Hair follicle dermal papilla cell (primary cell): ENCODE results near the gene TRAF5.

DNA sequence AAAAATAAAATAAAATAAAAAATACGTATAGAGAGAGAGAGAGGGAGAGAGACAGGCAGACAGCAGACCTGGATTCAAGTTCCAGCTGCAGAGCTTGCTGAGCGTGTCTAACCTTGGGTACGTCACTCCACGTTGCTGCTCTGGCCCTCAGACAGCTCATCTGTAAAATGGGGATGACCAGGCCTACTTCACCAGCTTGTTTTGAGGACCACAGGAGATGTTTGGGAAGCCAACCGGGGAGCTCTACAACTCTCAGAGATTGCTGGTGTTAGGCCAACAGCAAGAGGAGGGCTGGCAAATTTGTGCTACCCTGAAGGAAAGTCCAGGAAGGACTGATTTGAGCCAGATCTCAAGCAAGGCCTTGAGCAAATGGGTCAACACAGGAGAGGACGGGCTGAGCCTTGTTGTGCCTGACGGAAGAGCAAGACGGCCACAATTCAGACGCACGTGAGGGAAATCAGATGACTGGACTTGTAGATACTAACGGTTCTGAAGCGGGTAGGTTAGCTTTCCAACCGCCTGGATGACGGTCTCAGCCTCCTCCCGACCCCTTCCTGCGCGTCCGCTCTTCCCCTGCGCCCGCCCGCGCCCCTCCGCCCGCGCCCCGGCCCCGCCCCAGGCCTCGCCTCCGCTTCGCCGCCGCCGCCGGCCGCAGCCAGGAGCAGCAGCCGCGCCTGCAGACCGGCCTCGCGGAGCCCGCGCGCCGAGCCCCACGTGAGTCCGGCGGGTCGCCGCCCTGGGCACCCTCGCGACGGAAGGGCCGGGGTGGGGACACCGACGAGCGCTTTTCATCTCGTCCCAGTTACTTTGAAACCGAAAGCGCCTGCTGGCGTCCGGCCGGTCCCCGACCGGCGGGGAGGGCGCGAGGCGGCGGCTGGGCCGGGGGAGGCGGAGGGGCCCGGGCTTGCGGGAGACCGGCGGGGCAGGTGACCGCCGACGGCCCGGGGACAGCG is at the start of gene TRAF5:
Gene TRAF5 (plus strand): TSS at position 658 of the 953 bp plus-strand sequence.
- CAGE, long polyA plus RNA: no peak

GRCh38 chr1:211336195-211336754 is 9.6 kb downstream of the TRAF5 start:
- CAGE, long polyA plus RNA: no peak

DNA sequence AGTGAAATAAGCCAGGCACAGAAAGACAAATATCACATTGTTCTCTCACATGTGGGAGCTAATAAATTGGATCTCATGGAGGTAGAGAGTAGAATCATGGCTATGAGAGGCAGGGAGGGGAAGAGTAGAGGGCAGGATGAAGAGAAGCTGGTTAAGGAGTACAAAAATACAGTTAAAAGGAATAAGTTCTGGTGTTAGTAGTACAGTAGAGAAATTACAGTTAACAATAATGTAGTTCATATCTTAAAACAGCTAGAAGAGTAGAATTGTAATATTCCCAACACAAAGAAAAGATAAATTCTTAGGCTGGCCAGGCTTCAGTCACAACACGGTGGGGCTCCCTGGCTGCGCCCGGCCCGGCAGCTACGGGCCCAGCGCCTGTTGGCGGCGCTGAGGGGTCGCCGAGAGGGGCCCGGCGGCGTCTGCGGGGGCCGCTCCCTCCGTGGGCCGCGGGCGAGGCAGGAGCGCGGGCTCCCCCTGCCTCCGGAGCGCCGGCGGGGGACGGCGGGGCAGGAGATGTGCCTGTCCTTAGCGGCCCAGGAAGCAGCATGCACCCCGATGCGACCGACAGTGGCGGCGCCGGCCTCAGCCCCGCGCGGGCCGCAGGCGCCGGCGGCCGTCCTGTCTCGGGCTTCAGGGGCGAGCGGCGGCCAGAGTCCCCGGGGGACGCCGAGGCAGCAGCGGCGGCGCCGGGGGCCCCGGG is 75.8 kb downstream of the RD3 start:
- CAGE, long polyA plus RNA: no peak

DNA sequence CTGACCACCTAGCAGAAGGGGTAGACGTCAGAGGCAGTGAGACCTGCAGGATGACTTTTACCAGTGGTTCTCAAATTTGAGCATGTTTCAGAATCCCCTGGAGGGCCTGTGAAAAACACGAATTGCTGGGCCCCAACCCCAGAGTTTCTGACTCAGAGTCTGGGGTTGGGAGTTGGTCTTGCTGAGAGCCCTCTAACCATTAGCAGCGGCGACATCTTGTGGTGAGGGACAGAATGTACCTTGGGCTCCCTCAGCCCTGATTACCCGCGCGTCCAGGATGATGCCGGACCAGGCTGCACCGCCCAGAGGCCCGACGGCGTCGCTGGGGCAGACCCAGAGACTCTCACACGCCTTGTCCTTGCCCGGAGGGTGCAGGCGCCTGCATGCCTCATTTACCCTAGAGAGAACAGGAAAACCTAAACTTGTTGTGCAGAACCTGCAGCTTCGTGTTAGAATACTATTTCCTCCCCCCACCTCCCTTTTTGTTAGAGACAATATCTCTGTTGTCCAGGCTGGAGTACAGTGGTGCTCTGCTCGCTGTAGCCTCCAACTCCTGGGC is 22.1 kb upstream of the RD3 start:
- CAGE, long polyA plus RNA: no peak

- CAGE, long polyA plus RNA: no peak
These were observed 32.6 kb upstream of the RD3 start for GRCh38 chr1:211524460-211525093.

GRCh38 chr1:211632814-211633935 is 42.2 kb downstream of the NEK2 start:
- CAGE, long polyA plus RNA: no peak

- CAGE, long polyA plus RNA: no peak
These were observed 31.9 kb downstream of the NEK2 start for GRCh38 chr1:211643126-211644288.

- CAGE, long polyA plus RNA: no peak
These were observed 123.5 kb downstream of the DTL start for GRCh38 chr1:212158656-212159804.

DNA sequence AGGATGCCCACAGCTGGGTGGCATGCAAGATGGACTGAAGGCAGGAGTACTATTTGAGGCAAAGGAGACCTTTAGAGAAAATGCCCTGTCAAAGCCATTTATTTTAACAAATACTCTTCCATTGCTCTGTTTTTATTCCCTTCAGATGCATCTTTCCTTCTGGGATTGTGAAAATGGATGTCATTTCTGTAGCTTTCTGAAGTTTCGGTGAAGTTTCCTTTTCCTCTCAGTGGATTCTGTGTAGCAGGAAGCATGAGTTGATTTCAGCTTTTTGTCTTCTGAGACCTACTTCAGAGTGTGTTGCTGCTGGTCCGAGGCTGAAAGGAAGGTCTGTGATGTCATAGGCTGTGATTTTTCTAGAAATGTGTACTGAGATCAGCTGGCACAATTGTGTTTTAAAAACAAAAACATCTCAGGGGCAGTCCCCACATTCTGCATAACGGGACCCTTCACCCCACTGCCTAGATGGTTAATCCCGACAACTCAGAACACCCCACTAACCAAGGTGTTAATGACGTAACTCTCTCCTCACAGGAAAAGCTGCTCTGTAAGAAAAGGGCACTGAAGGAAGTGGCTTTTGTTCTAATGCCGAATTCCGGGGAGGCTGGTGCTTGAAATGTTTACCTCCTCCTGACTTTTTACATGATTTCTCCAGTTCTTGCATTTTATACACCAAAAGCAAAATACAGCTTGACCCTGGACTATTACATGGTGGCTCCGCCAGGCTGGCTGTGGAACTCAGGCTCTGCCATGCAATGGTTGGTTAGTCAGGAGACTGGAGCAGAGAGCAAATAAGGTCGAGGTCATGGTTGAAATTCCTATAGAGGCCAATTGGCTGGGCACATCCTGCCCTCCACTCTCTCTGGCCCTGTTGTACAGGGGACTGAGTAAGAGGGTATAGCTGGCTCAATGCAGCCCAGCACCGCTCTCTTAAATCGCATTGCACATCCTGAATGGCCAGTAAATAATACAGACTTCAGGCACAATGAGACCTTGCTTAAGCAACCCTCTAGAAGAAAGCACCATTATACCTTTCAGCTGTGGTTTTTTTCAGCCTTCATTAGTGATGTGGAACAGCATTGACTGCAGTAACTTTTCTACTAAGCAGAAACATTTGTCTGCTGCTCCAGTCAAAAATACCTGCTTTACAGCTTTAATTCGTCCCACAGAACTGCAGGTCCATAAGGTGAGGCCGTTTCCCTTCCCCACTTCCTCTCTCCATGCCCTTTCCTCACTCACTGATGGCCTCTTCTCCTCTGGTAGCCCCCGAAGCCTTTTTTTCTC is 59.6 kb upstream of the PPP2R5A start:
- CAGE, long polyA plus RNA: no peak

DNA sequence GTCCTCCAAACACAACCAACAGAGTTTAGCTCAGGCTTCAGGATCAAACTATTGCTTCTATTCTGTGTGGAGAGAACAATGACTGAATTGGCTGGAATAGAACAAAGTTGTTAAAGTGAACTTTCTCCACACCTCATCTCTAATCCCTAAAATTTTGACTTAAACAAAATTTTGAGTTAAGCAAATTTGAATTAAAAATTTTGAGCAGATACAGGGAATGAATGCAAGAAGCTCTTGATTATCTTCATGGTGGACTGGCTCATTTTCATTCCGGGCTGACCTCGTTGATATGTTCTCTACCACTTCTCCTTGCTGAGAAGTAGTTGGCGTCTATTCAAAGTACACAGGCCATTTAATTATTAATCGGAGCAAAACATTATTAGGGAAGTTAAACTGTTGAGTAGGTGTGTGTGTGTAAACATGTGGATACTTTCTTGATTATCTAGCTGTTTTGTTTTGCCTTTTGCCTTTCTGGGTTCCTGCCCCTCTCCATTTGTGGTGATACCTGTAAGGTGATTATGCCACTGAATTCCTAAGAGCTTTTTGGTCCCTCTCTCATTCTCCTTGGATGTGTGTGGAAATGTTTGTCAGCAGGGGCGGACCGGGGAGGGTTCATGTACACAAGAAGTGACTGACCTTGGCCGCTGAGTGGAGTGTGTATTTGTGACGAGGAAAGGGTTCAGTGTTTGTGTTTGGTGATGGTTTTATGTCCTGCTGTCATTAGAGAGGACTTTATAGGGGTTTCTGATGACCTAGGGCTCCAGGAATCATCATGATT is 56.7 kb upstream of the PPP2R5A start:
- CAGE, long polyA plus RNA: no peak

DNA sequence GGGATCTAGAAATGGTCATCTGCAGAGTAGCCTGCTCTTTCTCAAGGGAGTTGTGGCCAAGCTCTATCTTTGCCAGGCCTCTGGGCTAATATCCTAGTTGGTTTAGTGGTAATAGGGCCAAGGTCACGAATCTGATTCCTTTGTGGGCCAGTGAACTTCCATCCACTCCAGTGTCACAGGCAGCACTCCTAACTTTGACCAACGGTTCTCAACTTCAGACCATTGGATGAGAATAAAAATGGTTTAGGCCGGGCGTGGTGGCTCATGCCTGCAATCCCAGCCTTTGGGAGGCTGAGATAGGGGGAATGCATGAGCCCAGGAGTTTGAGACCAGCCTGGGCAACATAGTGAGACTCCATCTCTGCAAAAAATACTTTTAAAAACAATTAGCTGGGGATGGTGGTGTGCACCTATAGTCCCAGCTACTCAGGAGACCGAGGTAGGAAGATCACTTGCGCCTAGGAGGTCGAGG is 28.0 kb upstream of the PPP2R5A start:
- CAGE, long polyA plus RNA: no peak

GRCh38 chr1:212284556-212285313 is 475 bp upstream of the PPP2R5A start:
- CAGE, long polyA plus RNA: no peak

DNA sequence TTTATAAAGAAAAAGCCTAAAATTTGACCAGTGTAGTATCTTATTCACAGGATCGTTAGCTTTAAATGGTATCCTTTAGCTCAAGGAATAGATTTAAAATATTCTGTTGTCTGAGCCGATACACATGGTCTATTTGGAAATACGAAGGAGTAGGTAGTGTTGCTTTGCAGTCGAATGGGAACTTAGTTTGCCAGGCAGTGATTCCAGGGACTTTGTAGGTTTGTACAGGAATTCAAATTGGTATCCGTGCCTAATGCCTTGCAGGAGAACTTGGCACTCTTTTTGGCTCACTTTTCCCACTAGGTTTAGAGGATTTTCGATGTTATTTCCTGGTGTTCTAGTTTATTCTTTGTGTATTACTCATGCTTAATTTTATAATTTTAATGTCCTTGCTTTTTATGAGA is 1.6 kb downstream of the PPP2R5A start:
- CAGE, long polyA plus RNA: no peak

DNA sequence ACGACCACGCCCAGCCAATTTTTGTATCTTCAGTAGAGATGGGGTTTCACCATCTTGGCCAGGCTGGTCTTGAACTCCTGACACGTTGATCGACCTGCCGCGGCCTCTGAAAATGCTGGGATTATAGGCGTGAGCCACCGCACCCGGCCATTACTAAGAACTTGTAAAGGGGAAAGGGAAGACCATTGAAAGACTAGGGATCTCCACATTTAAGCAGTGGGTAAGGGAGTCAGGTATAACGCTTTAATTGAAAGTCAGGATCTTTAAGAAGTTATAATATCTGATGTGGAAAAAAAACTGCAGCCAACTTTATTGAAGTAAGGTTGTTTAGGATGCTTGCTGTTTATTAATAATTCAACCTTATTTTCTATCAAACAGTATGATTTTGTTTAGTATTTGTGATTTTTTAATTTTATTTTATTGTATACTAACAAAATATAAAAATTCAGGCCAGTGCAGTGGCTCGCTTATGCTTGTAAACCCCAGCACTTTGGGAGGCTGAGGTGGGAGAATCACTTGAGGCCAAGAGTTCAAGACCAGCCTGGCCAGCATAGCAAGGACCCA is 44.7 kb downstream of the PPP2R5A start:
- CAGE, long polyA plus RNA: no peak

- CAGE, long polyA plus RNA: no peak
These were observed 58.0 kb downstream of the PACC1 start for GRCh38 chr1:212356263-212357522.

GRCh38 chr1:212434415-212435036 is 1.8 kb downstream of the NENF start:
- CAGE, long polyA plus RNA: no peak

- CAGE, long polyA plus RNA: no peak
These were observed 11.5 kb downstream of the NENF start for GRCh38 chr1:212444289-212444549.

- CAGE, long polyA plus RNA: no peak
These were observed 55.8 kb downstream of the NENF start for GRCh38 chr1:212488360-212489139.

- CAGE, long polyA plus RNA: no peak
These were observed 58.8 kb downstream of the NENF start for GRCh38 chr1:212491387-212491998.

DNA sequence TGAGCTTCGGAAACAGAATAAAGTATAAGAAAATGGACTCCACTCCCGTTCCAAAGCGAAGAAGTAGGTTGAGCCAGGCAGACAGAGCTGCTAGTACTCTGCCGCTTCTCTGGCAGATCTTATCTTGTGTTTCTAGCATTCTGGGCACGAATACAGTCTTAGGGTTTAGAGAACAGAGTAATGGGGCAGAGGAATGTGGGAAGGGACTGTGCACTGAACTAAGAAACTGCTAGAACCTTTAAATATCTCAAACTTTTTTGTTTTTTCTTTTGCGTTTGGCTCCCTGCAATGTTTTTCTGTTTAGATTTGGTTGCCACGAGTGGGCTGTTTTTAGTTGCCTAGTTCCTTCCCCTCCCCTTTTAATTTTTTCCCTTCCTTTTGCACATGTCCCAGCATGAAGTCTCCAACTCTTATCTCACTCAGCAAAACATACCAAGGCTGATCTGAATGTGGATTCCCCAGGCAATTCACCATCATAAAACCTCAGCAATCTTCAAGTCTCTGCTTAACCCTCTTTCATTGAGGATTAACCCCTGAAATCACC is 3.1 kb upstream of the ATF3 start:
- CAGE, long polyA plus RNA: no peak